Airway epithelial cell (primary cell): ENCODE results near the genes TMUB2 and SLC4A1.

DNA sequence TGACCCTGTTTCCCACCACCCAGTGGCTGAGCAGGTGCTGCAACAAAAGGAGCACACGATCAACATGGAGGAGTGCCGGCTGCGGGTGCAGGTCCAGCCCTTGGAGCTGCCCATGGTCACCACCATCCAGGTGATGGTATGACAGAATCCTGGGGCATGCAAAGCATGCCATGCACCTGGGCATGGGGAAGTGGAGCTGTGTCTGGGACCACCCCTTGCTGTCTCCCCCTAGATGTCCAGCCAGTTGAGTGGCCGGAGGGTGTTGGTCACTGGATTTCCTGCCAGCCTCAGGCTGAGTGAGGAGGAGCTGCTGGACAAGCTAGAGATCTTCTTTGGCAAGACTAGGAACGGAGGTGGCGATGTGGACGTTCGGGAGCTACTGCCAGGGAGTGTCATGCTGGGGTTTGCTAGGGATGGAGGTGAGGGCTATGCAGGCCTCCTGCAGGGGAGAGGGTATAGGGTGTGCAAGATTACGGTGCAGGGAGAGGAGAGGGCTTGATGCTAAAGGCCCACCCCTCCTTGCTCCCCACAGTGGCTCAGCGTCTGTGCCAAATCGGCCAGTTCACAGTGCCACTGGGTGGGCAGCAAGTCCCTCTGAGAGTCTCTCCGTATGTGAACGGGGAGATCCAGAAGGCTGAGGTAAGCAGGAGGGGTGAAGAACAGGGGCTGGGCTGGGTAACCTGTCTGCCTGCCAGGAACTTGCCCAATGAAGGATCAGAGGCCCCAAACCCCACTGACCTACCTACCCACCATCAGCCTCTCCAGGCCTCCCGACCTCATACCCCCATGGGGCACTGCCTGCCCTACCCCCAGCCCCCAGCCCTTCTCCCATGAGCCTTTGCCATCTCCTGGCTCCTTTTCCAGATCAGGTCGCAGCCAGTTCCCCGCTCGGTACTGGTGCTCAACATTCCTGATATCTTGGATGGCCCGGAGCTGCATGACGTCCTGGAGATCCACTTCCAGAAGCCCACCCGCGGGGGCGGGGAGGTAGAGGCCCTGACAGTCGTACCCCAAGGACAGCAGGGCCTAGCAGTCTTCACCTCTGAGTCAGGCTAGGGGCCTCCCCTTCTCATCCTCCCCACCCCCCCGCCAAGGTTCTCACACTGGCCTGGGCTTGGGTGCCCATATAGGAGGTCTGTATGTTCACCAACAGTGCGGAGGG is 7.0 kb downstream of the IFI35 start:
- RAMPAGE, long total RNA, result no peak

- RAMPAGE, long total RNA, result no peak
These were observed 7.3 kb downstream of the VAT1 start for GRCh38 chr17:43014628-43015444.

DNA sequence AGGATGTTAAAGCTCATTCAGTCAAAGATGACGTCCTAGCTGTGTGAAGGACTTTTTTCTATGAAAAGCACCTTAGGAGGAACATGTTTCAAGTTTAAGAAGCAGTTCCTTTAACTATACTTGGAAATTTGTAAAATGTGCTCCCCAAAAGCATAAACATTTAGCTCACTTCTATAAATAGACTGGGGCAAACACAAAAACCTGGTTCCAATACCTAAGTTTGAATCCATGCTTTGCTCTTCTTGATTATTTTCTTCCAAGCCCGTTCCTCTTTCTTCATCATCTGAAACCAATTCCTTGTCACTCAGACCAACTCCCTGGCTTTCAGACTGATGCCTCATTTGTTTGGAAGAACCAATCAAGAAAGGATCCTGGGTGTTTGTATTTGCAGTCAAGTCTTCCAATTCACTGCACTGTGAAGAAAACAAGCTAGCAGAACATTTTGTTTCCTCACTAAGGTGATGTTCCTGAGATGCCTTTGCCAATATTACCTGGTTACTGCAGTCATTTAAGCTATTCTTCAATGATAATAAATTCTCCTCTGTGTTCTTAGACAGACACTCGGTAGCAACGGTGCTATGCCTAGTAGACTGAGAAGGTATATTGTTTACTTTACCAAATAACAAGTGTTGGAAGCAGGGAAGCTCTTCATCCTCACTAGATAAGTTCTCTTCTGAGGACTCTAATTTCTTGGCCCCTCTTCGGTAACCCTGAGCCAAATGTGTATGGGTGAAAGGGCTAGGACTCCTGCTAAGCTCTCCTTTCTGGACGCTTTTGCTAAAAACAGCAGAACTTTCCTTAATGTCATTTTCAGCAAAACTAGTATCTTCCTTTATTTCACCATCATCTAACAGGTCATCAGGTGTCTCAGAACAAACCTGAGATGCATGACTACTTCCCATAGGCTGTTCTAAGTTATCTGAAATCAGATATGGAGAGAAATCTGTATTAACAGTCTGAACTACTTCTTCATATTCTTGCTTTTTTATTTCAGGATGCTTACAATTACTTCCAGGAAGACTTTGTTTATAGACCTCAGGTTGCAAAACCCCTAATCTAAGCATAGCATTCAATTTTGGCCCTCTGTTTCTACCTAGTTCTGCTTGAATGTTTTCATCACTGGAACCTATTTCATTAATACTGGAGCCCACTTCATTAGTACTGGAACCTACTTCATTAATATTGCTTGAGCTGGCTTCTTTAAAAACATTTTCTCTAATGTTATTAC is 33.5 kb downstream of the BRCA1 start:
- RAMPAGE, long total RNA, result no peak

DNA sequence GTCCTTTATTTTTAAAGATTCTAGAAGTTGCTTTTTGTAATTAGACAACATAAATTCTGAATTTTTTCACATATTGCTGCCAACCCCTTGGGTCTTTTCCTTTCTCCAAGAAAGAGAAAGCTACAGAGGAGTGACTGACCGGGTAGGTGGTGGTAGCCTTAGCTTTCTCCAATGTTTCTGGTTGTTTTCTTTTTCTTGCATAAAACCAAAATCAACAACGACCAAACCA is 993 bp downstream of the BRCA1 start:
- RAMPAGE, long total RNA, result no peak

DNA sequence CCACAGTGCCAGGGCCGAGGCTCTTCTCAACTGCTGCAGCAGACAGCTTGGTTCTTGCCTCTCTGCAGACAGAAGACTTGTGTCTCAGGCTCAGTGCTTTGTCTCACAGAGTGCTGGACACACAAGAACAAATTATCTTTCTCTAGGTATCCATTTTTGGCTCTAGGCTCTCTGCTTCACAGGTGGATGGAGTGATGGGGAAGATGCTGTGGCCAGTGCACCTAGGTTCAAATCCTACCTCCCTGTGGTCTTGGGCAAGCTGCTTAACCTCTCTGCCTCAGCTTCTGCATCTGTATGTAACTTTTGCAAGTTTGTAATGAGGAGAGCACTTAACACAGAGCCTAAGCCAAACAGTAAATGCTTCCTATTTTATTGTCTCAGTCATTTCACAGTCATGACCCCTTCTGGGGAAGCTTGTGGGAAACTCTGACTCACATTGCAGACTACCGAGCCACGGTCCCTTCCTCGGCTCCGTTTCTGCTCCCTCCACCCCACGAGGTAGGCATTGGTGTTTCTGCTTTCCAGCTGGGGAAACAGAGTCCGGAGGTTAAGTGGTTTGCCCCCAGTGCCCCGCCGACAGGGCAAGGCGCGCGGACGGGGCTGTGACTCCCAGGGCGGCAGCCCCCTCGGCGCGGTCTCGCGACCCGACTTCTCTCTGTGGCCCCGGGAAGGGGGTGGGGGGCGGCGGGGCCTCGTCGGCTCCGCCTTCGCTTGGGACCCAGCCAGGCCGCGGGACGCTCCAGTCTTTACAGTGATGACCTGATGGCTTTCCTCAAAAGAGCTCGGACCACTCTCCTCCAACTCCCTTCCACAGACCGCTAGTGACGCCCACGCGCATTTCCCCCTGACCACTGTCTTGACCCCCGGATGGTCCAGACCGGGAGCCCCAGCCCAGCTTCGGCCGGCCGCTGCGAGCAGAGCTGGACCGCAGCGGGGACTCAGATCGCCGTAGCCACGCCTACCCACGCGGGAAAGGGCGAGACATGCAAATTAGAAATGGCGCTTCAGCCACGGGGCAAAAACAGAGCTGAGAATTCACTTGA is 83.8 kb upstream of the ARL4D start:
- RAMPAGE, long total RNA, result no peak

DNA sequence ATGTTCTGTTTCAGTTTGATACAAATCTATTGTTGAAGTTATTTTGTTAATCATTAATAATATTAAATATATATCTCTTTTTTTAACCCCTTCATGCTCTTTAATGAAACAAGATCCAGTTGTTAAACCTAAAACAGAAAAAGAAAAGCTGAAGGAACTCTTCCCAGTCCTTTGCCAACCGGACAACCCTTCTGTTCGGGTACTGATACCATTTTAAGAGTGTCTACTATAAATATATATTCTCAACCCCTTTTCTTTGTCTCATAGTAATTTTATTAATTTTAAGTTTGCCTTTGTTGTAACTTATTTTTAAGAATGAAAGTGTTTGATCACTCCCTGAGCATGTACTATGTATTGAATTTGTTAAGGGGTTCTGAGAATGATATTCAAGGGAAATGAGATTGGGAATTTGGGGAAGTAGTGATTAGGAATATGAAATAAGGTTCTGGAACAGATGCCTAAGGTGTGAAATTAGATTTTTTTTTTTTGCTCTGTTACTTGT is 7.3 kb downstream of the DHX8 start:
- RAMPAGE, long total RNA, result no peak

- RAMPAGE, long total RNA, result no peak
These were observed 17.7 kb downstream of the ETV4 start for GRCh38 chr17:43528274-43529101.

DNA sequence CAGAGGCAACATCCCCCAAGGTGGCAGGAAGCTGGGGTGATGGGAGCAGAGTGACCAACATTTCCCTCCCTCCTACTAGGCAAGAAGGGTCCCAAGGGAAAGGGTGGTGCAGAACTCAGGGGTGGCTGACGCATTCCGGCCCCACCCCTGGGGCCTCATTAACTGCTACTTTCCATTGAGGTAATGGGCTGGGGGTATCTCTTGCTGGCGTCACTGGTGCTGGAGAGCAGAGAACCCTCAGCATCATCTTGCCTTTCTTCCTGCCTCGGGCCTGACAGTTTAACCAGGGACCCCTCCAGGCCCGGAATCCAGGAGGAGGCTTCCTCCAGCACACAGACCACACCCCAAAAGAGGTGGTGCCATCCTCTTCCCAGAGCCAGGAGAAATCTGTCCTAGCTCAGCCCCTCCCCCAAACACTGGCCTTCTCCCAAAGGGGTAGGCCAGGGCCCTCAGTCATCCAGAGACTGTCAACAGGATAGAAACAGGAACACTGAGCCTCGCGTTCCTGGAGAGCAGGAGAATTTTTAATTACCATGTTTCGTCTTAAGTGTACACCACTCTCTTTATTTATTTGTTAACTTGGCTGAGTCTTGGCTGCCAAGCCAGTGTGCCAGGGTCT is 5.3 kb downstream of the ETV4 start:
- RAMPAGE, long total RNA, result no peak

DNA sequence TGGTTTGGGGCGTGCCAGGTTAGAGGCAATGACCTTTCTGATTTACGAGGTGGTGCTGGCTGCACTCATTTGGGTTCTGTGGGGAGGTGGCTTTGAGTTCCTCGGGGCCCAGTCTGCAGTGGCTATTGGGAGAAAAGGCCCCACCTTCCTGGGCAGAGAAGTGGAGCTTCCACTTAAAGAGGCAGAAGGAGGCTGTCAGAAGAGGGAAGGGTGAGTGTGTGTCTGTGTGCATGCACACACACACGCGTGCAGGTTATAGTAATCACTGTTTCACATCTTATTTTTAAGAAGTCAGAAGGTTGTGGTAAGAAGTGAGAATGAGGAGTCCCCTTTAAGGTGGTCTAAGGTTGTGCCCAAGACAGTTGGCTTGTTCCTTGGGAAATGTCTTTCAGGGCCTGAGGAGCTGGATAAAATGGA is 10.3 kb upstream of the ETV4 start:
- RAMPAGE, long total RNA, result no peak

GRCh38 chr17:43562600-43563349 is 16.6 kb upstream of the ETV4 start:
- RAMPAGE, long total RNA, result no peak

DNA sequence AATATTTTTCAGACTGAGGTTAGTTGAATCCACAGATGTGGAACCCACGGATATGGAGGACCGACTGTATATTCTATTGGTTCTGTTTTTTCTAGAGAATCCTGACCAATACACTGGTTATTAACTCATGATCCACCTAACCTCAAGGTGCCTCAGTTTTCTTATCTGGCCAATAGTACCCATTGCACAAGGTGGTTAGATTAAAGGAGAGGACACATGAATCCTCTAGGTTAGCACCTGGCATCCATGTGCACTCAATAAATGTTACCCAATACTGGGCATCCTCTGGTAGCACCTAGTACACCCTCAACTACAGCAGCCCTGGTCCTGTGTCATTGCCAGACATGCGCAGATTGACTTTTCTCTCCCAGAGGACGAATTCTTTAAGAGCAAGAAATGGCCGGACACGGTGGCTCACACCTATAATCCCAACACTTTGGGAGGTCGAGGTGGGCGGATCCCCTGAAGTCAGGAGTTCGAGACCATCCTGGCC is 7.4 kb downstream of the DUSP3 start:
- RAMPAGE, long total RNA, result no peak

GRCh38 chr17:43860673-43861640 is 14.0 kb downstream of the CD300LG start:
- RAMPAGE, long total RNA, result no peak

- RAMPAGE, long total RNA, result no peak
These were observed 850 bp downstream of the MPP2 start for GRCh38 chr17:43906065-43907307.

- RAMPAGE, long total RNA, result no peak
These were observed 1.2 kb downstream of the HDAC5 start for GRCh38 chr17:44122212-44122733.

- RAMPAGE, long total RNA, result no peak
These were observed 498 bp upstream of the HDAC5 start for GRCh38 chr17:44123737-44124540.

- RAMPAGE, long total RNA, result no peak
These were observed 3.0 kb upstream of the HROB start for GRCh38 chr17:44138711-44139114.

- RAMPAGE, long total RNA, result no peak
These were observed at the start of gene TMUB2 for GRCh38 chr17:44186791-44188031. TMUB2 (plus strand) TSS chr17:44186972.

DNA sequence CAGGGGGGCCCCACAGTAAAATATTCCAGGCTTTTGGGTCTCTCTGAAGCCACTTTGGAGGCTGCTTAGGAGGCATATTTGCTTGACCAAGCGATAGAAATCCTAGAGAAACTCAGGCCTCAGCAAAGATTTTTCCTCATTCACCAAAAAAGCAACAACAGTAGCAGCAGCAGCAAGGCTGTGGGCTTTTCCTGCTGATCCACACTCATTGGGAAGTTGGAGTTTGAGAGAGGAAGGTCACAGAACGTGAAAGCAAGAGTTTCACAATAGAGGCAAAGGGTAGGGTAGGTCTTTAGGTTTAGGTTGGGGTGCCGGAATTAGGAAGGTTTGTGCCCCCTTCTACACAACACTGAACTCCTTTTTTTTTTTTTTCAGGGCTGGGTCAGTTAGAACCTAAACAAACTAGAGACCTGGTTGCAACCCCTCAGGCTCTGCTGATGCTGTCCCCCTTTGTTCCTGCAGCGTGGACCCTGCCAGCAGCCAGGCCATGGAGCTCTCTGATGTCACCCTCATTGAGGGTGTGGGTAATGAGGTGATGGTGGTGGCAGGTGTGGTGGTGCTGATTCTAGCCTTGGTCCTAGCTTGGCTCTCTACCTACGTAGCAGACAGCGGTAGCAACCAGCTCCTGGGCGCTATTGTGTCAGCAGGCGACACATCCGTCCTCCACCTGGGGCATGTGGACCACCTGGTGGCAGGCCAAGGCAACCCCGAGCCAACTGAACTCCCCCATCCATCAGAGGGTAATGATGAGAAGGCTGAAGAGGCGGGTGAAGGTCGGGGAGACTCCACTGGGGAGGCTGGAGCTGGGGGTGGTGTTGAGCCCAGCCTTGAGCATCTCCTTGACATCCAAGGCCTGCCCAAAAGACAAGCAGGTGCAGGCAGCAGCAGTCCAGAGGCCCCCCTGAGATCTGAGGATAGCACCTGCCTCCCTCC is 2.1 kb downstream of the TMUB2 start:
- RAMPAGE, long total RNA, result no peak

GRCh38 chr17:44217944-44218935 is 1.2 kb downstream of the UBTF start:
- RAMPAGE, long total RNA, result no peak

DNA sequence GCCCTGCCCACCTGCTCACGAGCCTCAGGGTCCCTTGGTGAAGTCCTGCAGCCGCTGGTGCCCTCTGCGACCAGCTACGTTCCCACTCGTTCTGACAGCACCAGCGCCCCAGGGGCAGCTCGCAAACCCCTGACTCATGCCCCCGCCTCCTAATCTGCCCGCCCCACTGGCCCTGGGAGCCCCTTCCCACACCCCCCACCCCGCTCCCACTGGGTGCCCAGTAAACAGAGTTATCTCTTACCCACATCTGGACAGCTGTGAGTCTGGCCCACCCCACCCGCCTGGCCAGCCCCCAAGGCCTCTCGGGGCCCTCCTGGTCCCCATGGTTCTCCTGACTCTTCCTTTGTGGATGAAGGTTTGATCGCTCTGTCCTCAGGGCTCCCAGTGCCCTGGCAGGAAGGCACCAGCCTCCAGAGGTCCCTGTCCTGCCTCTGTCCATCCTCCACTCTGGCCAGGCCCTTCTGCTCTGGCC is at the start of gene SLC4A1:
TSS of gene SLC4A1 (minus strand) at position 93 of the 472 bp plus-strand sequence.
- RAMPAGE, long total RNA, result no peak